Umbilical cord (tissue), 2 donors: ENCODE results near the genes CTBP1, TACC3 and NELFA.

DNA sequence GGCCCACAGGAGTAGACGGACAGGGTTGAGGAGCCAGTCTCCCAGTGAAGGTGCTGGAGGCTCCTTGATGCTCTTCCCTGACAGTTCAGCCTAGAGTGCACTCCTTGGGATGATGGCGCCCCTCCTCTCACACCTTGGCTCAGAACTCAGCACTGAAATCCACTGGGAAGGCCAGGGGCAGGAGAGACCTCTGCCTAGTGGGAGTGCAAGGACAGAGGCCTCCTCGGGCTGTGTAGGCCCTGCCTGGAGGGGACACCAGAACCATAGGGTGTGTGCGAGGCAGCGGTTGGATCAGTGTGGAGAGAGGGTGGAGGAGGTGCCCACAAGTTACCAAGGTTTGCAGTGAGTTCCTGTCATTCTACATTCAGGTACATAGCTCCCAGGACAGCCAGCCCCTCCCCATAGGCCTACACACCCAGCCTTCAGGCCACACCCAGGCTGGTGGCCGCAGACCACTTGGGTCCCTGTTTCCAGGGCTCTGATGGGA is 19.2 kb upstream of the SPON2 start:
- RAMPAGE, long total RNA = no peak

DNA sequence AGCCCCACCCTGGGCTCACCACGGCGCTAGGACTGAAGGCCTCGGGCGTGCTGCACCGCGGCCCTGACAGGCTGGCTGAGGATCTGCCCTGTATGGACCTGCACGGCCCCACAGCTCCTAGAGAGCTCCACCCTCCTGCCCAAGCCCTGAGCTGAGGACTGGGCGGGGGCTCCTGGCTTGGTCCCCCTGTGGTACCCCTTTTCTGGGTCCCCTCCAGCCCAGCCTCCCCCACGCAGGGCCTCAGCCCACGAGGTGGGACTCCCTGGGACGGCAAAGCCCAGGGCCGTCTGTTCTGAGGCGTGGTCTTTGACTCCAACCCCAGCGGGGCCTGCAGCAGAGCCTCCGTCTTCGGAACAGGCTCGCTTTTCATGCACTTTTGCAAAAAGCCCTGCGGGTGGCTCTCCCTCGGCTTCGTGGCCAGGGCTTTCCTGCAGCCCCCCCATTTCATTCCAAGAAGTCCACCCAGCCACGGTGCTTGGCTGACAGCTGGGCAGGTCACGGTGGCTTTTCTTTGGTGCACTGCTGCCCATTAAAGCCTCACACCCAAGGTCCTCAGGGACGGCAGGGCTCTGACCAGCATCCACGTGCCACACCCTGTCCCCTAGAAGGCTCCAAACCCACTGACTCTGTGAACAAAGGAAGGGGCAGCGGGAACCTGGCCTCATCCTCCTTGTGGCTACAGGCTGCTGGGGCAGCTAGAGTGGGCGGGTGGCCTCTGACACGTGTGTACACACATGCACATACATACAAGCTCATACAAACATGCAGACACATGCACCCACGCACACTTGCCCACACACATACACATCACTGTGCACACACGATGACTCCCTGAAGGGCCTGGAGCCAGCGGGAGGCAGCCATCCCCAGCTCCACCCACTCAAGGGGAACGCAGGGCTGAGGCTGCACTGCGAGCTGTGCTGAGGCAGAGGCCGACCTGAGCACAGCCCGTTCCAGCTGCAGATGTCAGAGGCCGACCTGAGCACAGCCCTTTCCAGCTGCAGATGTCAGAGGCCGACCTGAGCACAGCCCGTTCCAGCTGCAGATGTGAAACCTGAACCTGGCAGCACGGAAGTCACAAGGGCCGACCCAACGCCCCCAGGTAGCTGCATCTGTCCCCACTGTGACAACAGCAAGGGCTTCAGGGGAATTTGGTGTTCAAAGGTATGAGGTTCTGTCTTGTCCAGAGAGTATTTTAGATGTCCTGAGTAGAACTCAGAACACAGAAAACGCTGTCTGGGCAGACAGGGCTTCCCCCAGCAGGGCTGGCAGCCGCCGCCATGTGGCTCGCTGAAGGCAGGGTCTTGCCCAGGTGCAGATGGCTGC is 33.9 kb downstream of the CTBP1 start:
- RAMPAGE, long total RNA = no peak

DNA sequence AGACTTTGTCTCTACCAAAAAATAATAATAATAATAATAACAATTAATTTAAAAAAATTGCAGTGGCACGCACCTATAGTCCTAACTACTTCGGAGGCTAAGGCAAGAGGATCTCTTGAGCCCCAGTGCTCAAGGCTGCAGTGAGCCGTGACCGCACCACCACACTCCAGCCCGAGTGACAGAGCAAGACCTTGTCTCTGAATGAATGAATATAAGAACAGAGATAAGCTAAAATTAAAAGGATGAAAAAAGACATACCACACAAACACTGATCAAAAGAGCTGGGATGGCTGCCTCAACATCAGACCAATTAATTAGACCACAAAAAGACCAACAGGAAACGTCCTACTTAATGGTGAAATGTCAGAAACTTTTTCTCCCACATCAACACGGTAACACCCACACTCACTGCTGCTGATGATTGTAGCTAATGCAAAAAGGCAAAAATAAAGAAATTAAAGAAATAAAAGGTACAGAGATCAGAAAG is 29.7 kb downstream of the CTBP1 start:
- RAMPAGE, long total RNA = no peak

DNA sequence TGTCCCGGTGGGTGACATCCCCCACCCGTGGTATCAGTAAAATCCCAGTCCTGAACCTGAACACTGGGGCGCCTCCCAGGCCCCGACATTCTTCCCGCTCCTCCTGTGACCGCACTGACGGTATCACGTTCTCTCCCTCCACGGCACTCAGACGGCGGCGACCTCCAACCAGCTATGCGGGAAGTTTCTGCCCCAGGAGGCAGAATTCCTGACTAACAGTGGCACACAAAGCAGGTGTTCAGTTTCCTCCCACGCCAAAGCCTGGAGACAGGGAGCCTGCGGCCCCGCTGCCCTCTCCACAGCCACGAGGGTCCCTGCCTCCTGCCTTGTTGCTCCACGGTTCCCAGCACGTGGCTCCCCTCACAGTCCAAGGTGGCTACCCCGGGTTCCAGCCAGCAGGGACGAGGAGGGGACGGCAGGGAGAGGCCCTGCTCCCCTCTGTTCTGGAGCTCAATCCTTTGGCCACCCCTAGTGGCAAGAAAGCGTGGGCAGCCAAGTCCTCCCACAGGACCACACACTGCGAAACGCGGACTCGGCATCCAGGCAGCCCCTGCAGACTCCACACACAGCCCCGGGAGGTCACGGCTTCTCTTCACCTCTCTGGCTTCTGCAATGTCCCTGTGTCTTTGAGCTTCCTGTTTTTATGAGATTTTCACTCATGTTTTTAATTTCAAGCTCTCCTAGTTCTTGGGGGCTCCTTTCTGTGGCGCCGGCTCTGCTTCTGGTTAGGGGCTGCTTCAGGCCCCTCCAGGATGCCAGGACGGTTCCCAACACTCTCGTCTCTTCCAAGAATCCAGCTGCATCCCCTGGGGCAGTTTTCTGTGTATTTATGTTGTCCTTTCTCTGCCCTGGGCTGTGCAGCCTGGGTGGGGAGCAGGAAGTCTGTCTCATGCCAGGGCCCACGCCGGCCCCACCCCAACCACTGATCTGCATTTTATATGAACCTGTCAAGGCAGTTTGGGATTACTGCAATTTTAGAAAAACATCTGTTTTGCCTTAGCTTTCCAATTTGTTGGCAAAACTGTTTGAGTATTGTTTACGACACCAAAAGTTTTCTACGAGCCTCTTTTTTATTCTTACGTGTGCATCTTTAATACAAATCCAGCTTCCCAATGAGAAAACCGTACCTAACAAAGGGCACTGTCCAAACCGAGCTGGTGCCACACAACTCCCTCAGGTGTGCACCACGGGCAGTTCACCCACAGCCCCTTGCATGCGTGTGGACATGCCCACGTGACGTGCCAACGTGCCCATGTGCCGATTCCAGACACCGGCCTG is 14.9 kb downstream of the CTBP1 start:
- RAMPAGE, long total RNA = no peak

GRCh38 chr4:1234914-1235163 is 14.1 kb downstream of the CTBP1 start:
- RAMPAGE, long total RNA = no peak

DNA sequence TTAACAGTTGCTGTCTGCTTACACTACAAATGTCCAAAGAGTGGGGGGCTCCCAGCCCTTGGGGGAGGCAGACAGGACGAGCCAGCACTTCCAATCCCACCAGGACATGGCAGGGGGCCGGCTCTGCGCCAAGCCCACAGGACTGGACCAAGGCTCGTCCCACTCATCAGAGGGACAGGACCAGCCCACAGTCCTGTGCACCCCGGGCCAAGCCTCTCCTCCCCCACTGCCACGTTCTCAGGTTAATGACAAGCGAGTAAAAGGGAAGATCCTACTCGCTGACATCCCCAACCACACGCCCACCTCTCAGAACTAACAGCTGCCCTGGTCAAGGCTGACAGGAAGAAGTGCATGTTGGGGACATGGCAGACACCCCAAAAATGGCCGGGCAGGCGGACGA is 2.1 kb downstream of the CTBP1 start:
- RAMPAGE, long total RNA = no peak

DNA sequence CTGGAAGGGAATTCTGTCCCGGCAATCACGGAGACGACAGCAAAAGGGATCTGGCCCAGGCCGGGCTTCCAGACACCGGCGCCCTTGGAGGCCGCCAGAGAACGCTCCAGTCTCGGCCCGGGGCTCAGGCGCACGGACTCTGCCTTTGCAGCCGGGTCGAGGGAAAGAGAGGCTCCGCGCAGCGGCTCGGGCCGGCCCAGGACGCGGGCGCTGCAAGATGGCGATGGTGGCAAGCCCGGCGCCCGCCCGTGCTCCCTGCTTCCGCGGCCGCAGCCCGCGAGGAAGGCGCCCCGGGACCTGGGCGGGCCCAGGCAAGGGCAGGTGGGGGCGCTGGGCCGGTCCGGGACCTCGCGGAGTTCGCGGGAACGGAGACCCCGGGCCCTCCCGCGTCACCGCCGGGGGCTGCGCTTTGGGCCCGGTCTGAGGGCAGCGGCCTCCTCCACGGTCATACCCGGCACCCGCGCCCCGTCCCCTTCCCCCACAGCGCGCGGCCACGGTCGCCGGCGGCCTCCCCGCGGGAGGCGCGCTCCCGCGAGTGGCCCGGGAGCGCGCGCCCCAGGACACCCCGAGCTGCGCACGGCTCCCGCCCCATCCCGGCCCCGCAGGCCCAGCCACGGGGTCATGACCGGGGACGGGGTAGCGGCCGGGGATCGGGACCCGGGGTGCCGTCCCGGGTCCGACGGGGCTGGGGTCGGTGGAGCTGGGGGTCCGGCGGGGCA is 860 bp downstream of the CTBP1 start:
- RAMPAGE, long total RNA = no peak

- RAMPAGE, long total RNA = no peak
Measured at GRCh38 chr4:1248630-1249008, 311 bp downstream of the CTBP1 start.

GRCh38 chr4:1249009-1249561 is at the start of gene CTBP1:
Gene CTBP1, minus strand, starts transcription at chr4:1249130.
- RAMPAGE, long total RNA = no peak

DNA sequence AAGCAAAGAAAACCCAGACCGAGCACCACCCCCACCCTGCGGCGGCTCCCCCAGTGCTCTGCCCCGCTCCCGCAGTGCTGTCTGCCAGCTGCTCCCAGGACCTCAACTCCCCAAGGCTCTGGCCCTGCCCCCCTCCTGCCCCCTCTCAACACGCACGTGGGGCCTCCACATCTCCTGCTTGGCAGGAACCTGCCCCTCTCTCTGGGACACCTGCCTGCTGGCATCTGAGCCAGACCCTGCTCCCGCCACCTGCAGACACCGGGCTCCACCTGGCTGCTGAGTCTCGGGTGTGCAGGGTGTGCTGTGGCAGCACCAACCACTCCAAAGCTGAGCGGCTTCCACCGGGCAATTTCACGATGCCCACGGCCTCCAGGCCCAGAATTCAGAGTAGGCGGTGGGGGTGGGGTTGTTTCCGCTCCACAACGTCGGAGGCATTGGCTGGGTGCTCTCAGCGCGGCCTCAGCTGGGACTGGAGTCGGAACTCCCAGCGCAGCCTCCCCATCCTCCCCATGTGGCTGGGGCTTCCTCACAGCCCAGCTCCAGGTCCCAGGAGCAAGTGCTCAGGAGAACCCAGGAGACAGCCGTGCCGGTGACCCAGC is 79.2 kb downstream of the FAM53A start:
- RAMPAGE, long total RNA = no peak

DNA sequence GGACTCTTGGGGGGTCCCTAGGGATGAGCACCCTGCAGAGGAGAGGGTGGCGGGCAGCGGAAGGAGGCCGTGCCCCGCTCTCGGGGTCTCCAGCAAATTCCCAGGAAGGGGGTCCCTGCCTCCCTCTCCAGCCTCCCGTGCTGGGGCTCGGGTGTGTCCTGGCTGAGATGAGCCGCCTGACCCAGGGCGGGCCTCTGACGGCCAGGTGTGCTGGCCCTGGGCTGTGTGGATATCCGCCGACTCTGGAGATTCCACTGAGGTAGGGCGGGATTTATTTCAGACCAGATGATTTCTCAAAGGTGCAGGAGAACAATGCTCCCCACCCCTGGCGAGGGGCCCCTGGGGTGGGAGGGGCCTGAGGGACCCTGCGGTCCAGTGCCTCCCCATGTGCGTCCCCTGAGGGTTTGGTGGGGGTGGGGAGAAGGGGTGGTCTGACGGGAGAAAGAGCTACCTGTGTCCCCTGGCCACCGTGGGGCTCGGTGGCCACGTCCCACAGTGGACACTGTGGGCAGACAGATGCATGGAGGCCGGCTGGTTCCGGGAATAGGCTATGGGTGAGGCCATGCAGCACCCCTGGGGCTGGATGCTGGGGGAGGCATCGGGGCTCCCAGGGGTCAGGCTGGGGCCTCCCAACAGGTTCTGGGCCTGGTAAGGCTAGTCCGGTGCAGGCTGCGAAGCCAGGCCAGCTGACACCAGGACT is 971 bp upstream of the FAM53A start:
- RAMPAGE, long total RNA = no peak

GRCh38 chr4:1717954-1719232 is 2.7 kb downstream of the TMEM129 start:
- RAMPAGE, long total RNA = no peak

GRCh38 chr4:1721413-1721837 is at the start of gene TACC3:
Gene TACC3, plus strand, starts transcription at chr4:1721521.
- RAMPAGE, long total RNA = no peak

DNA sequence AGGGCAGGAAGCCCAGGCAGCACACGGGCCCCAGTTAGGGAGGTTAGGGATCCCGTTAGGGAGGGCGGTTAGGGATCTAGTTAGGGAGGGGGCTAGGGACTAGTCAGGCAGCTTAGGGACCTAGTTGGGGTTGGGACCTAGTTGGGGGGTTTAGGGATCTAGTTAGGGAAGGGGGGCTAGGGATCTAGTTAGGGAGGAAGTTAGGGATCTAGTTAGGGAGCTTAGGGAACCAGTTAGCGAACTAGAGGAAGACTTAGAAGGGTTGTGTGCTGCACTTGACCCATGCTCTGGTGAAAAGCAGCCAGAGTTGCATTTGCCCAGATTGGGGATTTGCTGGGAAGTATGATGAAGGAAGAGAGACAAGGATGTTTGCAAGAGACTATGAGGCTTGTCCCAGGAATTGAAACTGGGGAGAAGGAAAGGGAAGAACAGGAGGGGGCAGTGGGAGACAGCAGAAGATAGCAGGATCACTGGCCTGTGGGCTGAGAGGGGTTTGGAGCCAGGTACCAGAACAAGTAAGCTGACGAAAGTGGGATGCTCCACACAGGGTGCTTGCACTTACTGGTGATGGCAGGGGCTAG is 3.3 kb upstream of the LETM1 start:
- RAMPAGE, long total RNA = no peak

GRCh38 chr4:1870366-1870674 is 873 bp upstream of the NSD2 start:
- RAMPAGE, long total RNA = no peak

DNA sequence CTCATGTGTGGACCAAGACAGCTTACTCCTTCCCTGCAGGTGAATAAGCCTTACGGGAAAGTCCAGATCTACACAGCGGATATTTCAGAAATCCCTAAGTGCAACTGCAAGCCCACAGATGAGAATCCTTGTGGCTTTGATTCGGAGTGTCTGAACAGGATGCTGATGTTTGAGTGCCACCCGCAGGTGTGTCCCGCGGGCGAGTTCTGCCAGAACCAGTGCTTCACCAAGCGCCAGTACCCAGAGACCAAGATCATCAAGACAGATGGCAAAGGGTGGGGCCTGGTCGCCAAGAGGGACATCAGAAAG is 49.4 kb downstream of the NELFA start:
- RAMPAGE, long total RNA = no peak

- RAMPAGE, long total RNA = start-site peak on the minus strand at chr4:2008964-2008974, 21 and 81 reads in 2 replicates
Measured at GRCh38 chr4:2008639-2009812, at the start of gene NELFA. Gene NELFA, minus strand, starts transcription at chr4:2008974.

DNA sequence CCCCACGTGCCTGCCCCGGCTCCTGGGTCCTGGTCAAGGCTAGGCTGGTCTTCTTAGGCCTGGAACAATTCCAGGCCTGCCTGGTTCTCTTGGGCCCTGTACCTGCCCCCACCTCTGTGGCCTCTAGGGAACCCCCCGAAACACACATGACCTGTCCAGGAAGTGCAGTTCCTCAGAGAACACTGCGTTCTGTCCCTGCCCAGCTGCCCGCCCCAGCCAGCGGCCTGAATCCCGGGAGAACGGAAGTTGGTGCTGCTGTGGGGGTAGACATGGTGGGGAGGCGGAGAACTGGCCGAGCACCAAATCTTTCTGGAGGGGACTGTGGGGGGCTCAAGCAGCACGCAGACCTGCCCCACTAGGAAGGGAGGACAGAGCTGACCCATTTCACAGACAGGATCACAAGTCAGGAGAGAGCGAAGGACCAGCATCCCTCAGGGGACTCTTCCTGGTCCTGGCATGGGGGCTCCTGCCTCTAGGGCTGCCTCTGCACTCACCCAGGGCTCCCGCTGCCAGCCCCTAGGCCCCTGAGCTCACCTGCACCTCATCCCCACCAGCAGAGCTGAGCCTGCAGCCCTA is 4.9 kb downstream of the MXD4 start:
- RAMPAGE, long total RNA = no peak

DNA sequence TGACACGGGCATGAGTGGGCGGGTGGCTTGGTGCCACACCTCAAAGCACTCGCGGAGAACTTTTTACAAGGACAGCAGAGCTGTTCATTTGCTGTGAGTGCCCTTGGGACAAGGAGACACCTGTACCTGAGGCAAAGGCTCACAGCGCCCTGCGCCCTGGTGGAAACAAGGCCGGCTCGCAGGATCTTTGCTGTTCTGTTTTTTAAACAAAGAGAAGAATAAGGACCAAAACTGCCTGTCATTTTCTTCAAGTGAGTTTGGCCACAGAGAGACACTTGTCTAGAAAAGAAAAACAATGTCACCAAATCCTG is 71.7 kb upstream of the MXD4 start:
- RAMPAGE, long total RNA = no peak

GRCh38 chr4:2406816-2407404 is 11.5 kb downstream of the ZFYVE28 start:
- RAMPAGE, long total RNA = no peak